Retinal pigment epithelial cell (primary cell): ENCODE measurements around the genes TOGARAM2 and PCARE.

GRCh38 chr2:28361082-28361736, 31.4 kb upstream of the FOSL2 start:
- RRBS, result no CpG with 5 or more reads among the region's 9 CpGs

DNA sequence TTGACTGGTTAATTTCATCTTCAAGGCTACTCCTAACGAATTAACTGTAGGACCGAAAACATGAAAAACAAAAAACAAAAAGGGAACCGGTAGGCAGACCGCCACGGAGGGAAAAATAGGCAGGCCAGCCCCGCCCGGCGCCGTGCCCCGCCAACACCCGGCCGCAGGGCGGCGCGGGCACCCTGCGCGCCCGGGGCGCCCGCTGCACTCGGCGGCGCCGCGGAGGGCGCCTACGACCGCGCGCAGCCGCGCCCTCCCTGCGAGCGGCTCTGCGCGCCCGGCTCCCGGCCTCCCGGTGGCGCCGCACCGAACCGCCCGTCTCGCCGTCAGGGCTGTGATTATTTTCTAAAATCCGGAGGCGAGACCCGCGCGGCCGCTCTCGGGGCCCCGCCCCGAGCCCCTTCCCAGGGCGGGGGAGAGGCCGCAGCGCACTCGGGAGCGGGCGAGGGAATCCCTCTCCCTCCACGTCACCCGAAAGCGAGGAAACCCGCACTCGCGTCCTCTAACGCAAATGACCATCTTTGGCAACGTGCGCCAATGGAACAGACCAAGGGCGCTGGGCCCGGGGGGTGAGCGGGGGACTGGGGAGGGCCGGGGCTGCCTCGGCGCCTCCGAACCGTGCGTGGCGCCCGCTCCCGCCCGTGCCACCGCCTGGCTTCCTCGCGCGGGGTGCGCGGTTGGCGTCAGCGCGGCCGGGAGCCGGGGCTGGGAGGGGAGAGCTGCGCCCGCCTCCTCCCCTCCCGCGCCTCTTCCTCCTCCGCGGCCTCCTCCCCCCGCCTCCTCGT, 490 bp upstream of the FOSL2 start:
- RRBS, result 1% methylated on average over 46 of the region's 102 CpGs

DNA sequence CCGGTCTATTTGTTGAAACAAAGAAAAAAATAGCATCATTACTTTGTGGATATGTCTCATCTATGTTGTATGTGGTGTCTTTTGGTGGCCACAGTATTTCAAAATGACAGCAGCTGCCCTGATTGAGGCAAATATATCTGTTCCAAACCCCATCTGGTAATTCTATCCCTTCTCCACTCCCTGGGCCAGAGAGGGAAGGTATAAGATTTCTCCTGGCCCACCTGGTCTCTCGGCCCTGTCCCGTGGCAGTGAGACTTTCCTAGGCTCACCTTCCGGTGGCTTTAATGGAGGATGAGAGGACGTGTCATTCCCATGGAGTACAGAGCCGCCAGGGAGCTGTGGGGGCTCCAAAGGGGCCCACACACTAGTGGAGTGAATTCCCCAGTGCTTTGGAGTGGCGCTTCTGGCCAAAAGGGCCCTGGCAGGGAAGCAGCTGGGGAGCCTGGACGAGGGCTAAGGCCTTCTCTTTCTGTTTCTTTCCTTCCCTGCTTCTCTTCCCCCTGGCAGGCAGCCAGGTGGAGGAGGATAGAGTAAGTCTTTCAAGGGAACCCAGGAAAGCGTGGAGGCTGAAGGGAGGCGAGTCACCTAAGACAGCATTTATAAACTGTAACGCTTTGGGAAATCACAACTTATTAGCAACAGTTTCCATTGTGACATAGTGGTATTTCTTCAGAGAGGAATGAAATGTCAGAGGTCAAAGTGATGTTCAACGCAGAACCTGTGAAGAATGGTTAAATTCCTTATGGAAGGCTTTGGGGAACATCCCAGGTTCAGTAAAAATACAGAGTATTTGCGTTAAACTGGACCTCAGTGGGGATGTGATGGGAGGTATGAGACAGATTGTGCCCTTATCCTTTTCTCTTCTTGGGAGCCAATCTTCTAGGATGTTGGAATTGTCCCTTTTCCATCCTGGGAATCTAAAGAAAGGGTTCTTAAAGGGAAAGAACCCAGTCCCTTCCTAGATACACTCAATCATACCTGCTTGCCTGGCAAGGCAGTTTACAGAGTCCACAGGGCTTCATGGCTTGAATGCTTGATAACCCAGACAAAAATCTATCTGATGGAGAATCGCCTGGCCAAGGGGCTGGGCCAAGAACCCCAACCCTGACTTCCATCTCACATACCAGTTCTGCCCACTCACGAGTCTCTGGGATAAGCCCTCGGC, 5.9 kb downstream of the FOSL2 start:
- RRBS, result no CpG with 5 or more reads among the region's 16 CpGs

GRCh38 chr2:28423694-28424629, 31.3 kb downstream of the FOSL2 start:
- RRBS, result no CpG with 5 or more reads among the region's 9 CpGs

GRCh38 chr2:28538928-28539511, 43.2 kb downstream of the PLB1 start:
- RRBS, result no CpG with 5 or more reads among the region's 17 CpGs

- RRBS, result no CpG with 5 or more reads among the region's 4 CpGs
Measured at GRCh38 chr2:28547775-28548053, 51.9 kb downstream of the PLB1 start.

- RRBS, result no CpG with 5 or more reads among the region's 22 CpGs
Measured at GRCh38 chr2:28624677-28625824, 126.6 kb upstream of the PPP1CB start.

DNA sequence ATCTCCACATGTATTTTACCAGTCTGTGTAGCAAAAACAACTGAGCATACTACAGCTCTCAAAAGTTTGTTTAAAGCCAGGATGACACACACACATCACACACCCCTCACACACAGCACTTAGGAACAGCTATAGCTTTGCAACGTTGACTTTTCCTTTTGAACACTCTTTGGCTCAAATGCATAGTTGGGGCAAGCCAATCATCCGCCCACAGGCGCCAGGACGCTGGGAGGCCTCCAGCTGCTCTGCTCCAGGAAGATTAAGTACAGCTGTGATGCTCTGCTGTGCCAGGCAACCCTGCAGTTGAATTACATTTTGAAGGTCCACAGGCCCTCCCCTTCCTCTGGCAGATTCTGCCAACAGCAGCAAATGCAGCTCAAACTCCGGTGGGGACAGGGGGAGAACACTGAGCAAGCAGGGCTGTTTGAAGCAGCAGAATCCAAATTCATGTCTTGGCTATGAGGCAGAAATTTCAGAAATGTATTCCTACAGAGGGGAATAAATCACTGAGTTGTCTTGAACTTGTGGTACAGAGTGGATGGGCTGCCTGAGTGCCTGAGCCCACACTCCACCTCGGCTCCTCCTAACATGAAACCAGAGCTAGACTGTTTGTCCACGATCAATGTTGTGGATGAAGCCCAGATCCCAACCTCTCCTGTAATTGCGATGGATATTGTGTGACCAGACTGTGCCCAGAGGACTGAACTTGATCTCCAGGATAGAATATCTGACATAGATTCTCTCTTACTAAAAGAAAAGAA, 86.5 kb upstream of the PPP1CB start:
- RRBS, result no CpG with 5 or more reads among the region's 8 CpGs

DNA sequence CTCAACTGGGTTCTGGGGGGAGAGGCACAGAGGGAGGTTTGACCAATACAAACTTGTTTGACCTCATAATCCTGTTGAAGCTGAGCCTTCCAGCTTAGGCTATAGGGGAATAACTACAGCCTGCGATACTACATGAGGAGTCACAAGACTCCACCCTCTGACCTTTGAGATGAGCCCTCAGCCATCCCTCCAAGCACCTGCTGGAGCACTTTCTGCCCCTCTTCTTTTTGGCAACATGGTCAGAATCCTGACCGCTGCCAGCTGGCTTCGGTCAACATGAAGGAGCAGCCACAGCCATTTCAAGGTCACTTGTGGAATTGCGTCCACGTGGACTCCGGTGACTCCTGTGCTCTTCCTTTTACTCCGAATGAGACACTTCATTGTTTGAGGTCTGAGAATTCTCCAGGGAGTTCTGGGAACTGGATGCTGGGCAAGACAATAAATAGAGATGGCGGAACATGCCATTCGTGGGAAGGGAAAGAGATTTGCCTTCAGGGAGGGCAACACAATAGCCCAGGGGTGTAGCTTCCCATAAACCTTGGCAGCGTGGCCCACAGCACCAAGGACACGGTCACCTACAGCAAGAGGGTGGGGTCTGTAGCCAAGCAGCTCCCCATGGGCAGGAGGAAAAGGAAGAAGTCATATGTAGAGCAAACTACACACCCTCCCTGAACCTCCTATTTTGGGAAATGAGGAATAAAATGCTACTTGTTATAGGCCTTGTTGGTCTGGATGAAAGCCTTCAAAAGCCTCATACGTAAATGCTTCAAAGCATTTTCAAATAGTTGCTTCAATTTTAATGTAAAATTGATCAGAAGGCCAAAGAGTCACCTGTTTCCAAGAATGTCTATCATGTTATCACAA, 73.3 kb upstream of the PPP1CB start:
- RRBS, result no CpG with 5 or more reads among the region's 12 CpGs

GRCh38 chr2:28951651-28952541, 29.2 kb upstream of the TOGARAM2 start:
- RRBS, result no CpG with 5 or more reads among the region's 14 CpGs

- RRBS, result no CpG with 5 or more reads among the region's 7 CpGs
Measured at GRCh38 chr2:28976466-28977054, 4.5 kb upstream of the TOGARAM2 start.

- RRBS, result no CpG with 5 or more reads among the region's 13 CpGs
Measured at GRCh38 chr2:28980909-28981579, at the start of gene TOGARAM2. Gene TOGARAM2 (plus strand): TSS chr2:28981298.

DNA sequence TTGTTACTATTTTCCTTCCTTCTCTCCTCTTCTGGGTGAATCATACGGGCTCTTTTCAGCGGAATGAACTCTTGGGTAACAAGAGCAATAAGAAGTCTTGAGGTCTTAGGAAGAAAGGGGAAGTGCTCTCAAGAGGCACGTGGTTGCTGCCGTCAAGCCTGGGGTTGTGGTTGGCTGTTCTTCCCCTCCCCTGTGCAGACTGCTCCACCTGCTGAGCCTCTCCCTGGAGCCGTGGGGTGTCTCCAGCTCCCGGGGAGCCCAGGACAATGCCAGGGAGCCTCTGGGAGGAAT, 19.4 kb downstream of the TOGARAM2 start:
- RRBS, result no CpG with 5 or more reads among the region's 6 CpGs

- RRBS, result no CpG with 5 or more reads among the region's 16 CpGs
Measured at GRCh38 chr2:29011541-29012122, 30.5 kb downstream of the TOGARAM2 start.

- RRBS, result no CpG with 5 or more reads among the region's 6 CpGs
Measured at GRCh38 chr2:29074352-29074699, at the start of gene PCARE. Gene PCARE (minus strand): TSS chr2:29074523.

- RRBS, result no CpG with 5 or more reads among the region's 7 CpGs
Measured at GRCh38 chr2:29112868-29113731, 2.1 kb upstream of the CLIP4 start.

DNA sequence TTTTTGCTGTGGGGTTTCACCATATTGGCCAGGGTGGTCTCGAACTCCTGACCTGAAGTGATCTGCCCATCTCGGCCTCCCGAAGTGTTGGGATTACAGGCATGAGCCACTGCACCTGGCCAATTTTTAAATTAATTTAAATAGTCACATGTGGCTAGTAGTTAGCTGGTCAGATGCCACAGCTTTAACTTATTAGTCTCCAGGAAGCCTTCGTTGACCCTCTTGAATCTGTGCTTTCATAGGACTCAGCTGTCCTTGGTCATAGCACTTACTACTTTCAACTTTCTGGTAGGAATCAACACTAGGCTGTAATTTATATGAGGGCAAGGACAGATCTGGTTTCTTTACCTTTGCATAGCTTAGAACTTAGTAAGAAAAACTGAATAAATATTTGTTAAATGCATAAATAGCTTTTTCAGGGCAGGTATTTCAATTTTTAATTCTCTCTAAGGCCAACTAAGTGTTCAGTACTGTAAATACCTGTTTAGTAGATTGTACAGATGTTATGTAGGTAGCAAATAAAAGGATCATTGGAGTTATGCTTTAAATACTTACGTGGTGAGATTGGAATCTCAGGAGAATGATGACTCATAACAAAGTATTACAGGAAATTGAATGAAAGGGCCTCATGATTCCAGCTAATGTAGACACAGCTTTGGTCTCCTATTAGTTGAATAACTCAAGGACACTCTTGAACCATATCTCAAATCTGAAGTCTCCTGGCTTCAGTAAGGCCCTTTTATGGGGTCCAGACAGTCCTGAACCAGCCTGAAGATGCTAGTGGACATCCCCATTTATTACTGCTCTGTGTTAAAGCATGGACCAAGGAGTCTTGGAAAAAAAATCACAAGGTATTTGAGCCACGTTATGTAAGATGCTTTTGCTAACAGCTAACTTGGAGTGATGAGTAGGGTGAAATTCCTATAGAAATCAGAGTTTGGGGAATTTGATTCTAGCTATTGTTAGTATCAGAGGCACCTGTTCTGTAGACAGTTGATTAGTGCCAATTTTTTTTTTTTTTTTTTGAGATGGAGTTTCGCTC, 2.6 kb downstream of the CLIP4 start:
- RRBS, result no CpG with 5 or more reads among the region's 7 CpGs

DNA sequence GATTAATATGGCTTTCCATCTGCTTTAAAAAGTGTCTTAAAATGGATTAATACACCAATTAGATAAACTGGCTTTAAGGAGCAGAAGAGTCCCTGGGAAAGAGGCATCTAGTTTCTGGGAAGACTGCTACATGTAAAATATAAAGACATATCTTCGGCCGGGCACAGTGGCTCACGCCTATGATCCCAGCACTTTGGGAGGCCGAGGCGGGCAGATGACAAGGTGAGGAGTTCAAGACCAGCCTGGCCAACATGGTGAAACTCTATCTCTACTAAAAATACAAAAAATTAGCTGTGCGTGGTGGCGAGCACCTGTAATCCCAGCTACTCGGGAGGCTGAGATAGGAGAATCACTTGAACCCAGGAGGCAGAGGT, 16.5 kb downstream of the YPEL5 start:
- RRBS, result no CpG with 5 or more reads among the region's 8 CpGs

DNA sequence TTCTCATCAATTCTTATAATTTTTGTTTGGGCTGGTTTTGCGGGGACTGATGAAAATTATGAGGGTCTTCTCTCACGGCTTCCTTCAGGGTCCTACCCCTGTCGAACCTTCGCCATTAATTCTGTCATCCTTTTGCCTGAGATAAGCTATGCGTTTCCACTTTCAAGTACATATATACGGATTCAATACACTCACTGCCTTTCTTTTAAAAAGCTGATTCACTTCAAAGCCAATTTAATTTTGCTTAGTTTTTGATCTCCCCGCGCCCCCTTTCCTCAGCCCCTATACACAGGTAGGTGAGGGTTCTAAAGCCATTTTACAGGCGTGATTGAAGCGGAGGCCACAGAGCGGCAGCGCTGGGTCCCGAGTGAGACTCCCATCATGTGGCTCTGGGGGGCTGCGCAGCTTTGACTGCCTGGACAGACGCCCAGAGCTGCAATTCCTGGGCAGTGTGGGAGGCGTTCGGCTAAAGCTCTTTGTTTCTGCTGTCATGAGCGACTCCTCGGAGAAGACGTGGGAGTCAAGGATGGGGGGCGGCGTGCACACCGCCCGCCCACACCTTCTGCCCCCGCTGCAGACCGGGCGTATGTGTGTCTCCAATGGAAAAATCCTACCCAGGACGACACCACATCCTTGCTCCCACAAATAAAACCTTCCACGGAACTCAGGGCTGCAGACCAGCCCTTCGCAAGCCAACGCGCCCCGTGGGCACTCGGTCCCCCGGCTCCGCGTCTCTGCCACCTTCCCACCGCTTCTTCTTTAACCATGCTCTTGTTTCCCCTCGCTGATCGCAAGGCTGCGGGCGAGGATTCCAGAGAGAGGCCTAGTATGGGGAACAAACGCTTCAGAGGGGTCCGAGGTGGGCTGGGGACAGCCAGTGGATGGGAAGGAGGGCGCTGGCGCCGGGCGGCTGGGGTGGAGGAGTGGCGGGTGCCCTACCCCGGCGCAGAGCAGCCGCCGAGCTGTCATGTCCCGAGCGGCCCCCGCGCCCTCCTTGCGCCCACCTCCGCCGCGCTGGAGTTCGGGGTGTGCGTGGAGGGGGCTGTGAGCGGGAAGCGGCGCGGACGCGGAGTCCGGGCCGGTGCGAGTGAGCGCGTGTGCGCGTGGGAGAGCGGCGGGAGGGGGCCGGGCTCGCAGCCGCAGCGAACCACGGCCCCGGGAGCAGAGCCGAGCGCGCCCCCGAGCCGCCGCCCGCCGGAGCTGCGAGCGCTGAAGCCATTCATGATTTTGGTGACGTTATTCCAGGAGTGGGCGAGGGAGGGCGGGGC, 694 bp upstream of the LBH start:
- RRBS, result 2% methylated on average over 22 of the region's 97 CpGs